Left cardiac atrium (tissue), 1 donor: ENCODE data around the gene TTC1.

DNA sequence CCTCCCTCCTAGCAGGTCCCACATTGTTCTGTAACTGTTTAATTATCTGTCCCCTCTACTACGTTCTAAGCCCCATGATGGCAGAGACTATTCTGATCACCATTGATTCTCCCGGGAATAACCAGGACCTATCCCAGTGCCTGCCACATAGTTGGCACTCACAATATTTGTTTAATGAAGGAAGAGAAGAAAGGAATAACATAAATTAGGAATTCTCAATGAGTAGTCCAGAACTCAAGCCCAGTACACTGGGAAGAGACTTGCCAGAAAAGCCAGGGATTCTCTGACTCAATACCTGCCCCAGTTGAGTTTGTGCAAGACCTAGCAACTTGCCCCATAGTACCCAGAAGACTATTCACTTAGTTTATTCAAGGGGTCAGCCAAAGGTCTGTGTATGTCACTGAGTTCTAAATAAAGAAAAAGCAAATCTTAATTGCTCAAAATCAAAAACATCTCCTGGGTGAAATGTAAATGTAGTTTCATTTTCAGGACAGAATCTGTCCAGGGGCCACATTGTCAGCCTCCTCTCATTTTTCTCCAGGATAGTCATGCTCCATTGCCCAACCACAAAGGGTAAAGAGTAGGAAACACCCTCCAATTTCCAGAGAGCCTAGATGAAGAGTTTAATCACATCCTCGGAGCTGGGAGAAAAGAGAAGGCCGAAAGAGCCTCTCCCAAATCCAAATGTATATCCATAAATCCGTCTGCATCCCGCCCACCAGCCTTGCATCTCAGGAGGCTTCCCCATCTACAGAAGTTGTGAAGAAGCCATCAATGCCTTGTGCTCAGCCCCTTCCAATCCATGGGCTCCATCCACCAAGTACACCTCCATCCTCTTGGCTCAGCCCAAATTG lies 27.1 kb downstream of the ADAM19 start:
- PRO-cap = no peak

DNA sequence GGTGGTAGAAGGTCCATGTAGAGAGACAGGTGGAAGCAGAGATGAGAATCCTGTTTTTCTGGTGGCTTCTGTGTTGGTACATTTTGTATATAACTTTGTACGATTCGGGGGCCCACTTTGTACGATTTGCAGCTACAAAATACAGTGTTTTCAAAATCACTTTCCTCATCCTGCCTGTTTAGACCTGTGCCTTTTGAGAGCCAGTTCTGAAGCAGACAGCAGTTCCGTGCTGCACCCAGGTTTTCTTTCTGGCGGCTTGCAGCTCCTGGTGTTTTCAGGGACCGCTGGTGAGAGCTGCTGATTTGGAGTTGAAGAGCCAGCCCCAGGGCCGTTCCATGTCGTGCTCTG lies 135.8 kb upstream of the CLINT1 start:
- PRO-cap = no peak

- PRO-cap = no peak
Measured at GRCh38 chr5:158287805-158288355, 428.9 kb upstream of the CLINT1 start.

DNA sequence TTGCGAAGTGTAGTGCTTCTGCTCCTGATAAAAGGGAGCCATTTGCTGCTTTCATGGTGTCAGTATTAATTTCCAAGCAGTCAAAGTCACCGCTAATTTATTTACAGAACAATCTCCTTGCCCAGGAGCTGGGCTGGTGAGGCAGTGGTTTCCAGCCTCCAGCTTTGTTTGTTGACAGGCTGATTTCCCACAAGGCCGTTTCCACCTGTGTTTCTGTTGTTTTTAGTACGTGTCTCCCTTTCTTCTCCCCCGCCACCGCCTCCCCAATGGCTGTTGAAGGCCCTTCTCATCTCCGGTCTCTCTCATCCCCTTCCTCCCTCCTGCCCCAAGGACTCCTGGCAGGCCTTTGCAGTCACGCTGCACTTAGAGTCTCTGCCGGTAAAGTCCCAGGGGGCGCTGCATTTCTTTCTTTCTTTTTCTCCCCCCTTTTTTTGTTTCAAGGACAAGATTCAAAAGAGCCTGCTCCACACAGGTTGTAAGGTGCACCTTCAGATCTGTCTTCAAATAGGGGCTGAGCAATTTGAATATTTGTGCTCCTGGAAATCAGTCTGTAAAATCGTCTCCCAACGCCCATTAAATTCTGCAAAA lies 422.6 kb downstream of the EBF1 start:
- PRO-cap = no peak

- PRO-cap = no peak
Measured at GRCh38 chr5:159043627-159043896, 56.2 kb downstream of the EBF1 start.

DNA sequence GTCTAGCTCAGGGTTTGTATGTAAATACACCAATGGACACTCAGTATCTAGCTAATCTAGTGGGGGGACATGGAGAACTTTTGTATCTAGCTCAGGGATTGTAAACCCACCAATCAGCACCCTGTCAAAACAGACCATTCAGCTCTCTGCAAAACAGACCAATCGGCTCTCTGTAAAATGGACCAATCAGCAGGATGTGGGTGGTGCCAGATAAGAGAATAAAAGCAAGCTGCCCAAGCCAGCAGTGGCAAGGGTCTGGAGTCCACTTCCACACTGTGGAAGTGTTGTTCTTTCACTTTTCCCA lies 20.1 kb upstream of the EBF1 start:
- PRO-cap = no peak

- PRO-cap = no peak
Measured at GRCh38 chr5:159175556-159176046, 33.8 kb downstream of the RNF145 start.

- PRO-cap = bidirectional peak, plus-strand start at chr5:159510612, minus-strand start at chr5:159510515
Measured at GRCh38 chr5:159510051-159510682, 179.9 kb upstream of the IL12B start.

GRCh38 chr5:159819988-159820595 lies 96.2 kb upstream of the ADRA1B start:
- PRO-cap = no peak

GRCh38 chr5:159987032-159987763 lies 21.7 kb upstream of the TTC1 start:
- PRO-cap = no peak

- PRO-cap = bidirectional peak, plus-strand start at chr5:160009155, minus-strand start at chr5:160008973
Measured at GRCh38 chr5:160008636-160009855, at the start of gene TTC1. TSS of gene TTC1 (plus strand) at chr5:160009139.

DNA sequence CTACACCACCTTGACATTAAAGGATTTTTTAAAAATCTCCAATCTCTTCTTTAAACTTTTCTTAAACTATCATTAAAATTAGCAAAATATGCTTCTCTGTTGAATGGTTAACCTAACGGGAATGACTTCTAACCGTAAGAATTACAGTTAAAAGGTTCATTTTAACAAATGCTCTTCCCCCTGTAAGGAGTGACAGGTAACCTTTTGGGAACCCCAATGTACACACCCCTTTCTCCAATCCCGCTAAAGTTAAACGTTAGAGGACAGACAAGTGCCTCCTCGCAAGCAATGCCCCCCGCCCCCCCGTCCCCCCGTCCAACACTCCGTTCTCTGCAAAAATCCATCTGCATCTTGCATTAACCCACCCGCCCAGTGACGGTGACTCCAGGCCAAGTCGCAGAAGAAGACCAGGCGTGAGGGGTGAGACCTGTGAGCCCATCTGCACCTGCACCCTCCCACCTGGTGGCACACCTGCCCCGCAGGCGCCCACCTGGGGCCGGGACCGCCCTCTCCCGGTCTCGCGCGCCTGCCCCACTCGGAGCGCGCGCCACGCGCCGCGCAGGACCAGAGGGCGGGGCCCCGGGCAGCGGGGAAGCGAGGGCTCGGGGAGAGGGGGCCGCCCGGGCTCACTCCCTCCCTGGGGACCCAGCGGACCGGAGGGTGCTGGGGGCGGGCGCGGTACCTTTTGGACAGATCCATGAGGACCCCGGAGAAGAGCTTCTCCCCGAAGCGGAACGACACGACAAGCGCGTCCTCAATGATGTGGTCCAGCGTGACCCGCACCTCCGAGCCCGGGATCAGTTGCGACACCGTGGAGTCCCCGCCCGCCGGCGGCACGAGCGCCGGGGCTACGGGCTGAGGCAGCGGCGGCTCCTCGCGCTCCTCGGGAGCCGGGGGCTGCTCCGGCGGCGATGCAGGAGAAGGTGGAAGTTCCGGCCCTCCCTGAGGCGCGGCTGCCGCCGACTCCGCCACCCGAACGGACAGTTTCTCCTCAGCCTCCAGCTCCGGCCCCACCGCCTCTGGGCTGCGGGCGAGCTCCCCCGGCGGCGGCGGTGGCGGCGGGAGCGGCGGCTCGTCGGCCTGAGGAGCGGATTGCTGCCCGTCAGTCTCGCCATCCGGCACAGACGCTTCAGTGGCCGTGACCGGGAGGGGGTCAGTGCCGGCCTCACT lies 742 bp downstream of the PWWP2A start:
- PRO-cap = unidirectional peak, plus-strand start at position 629 of the sequence; unidirectional peak, plus-strand start at position 836 of the sequence

- PRO-cap = no peak
Measured at GRCh38 chr5:160132908-160134181, 14.1 kb upstream of the PWWP2A start.

DNA sequence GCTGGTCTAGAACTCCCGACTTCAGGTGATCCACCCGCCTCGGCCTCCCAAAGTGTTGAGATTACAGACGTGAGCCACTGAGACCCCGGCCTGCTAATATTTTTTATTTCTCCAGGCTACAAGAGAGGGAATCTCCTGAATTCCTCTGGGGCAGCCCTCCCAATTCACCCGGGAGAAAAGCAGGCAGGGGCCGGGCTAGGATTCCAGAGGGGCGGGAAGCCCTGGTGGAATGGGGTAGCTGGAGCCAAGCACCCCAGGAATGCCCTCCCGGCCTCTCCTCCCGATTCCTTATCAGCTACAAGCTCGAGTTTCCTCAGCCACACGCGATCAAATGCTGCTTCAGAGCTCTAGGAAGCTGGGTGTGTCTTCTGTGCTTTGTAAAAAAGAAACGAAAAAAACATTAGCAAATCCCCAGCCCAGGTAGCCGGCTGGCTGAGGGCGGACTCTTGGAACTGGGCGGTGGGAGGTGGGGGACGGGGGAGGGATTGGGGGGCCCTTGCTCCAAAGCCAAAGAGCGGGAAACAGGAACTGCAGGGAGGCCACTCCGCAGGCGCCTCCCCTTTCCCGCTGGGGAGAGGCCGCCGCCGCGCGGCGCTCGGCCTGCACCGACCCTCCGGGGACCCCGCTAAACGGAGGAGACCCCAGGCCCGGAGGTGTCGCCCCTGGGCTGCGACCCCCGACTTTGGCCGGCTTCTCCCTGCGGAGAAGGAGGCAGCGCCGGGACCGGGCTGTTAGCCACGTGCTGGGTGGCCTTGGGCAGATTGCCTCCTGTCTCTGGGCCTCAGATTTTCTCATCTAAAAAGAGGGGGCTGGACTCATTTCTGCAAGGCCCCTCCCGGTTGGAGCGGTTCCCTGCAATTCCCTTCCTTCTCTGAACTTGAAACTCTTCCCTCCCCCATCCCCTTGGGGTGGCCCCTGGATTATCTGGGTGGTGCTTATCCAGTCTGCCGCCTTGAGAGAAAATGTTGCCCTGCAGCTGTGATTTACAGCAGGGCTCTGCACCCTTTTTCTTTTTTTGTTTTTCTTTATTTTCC lies 41.0 kb upstream of the FABP6 start:
- PRO-cap = no peak

- PRO-cap = no peak
Measured at GRCh38 chr5:160193192-160193682, 36.1 kb upstream of the FABP6 start.

DNA sequence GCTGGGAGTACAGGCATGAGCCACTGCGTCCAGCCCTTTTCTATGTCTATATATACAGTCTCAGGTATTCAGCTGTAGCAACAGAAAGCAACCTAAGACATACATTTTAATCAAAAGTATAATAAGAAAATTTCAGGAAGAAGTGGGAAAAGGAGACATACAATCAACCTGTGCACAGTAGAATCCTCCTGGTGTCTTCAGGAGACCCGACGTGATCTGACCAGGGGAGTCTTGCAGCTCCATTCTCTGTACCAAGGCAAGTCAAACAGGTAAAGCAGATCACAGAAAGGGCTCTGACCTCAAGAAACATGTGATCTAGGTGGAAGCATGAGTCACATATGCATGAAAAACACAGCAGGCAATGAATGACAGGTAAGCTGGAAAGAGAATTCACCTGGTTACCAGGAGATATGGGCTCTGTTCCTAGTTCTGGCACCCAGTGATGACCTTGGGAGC lies 19.5 kb upstream of the FABP6 start:
- PRO-cap = no peak

DNA sequence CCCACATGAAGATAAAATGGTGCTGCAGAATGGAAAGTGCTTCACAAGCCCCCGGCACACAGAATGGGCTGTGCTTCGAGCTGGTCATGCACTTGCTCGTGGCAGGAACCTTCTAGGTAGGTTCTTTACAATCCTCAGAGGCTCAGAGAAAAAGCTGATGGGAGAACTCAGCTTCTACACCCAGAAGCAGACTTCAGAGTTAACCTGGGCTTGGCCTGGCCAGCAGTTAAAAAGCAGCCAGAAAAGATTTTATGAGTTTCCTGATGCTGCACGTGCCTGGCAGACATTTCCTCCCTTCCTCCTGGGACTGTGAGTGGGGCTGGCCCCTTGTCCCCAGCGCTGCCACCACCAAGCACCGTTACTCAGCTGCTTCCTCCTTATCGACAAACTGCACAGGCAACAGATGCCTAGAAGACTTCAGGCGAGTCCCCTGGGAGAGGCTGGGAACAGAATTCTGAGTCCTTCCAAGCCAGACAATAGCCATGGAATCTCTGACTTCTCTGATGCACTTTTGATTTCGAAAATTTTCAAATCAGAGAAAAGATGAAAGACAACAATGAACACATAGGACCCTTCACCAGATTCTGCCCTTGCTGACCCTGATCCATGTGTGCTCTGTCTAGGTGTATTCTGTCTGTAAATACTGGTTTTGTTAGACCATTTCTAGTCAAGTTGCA lies 33.4 kb downstream of the FABP6 start:
- PRO-cap = no peak

DNA sequence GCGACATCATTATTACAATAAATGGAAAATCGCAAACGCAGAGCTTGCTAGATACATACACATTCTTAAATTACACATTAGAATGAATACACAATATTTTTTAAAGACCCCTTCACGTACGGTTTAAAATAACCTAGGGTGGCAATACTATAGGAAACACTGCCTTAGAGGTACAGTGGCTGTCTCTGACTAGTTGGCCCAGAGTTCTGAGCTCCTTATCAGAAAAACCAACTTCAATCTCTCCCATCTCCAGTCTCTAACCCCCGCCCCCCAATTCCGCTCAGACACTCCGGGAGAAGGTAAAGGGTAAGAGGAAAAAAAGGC lies 973 bp downstream of the CCNJL start:
- PRO-cap = no peak

- PRO-cap = no peak
Measured at GRCh38 chr5:160476080-160476514, 54.4 kb downstream of the PTTG1 start.

- PRO-cap = no peak
Measured at GRCh38 chr5:160485282-160485523, 63.5 kb downstream of the PTTG1 start.